ENCODE data around the genes MLF2 and CDCA3.

GRCh38 chr12:6581038-6581541 lies 13.0 kb upstream of the NOP2 start:
- RAMPAGE, long total RNA: no peak
- RRBS: no CpG with 5 or more reads among the region's 3 CpGs

- RAMPAGE, long total RNA: no peak
- RRBS: no CpG with 5 or more reads among the region's 3 CpGs
Observed at GRCh38 chr12:6592806-6593316, 14.3 kb downstream of the CHD4 start.

DNA sequence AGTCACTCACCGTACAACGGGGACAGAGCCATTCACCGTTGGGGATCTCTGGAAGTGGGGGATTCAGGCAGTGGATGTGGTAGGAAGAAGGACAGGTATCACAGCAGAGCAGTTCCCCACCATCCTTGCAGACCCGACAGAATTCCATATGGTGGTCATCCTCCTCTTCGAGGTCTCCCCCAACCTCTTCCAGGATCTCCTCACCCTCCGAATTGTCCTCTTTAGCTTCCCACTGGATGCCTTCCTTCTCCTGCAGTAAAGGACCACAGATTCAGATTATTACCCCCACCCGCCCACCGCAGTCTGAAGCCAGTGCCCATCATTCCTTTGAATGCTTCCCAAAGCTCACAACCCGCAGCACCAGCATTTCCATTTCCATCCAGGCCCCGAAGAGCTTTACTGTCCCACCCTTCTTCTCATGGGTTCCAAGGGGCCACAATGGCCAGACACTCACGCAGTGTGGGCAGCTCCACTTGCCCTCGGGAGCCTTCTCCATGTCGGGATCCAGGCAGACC lies 7.4 kb downstream of the CHD4 start:
- RAMPAGE, long total RNA: no peak
- RRBS: no CpG with 5 or more reads among the region's 13 CpGs

- RAMPAGE, long total RNA: no peak
- RRBS: no CpG with 5 or more reads among the region's 10 CpGs
Observed at GRCh38 chr12:6607973-6608891, 1.1 kb upstream of the CHD4 start.

GRCh38 chr12:6688041-6688389 lies 1.2 kb downstream of the ZNF384 start:
- RAMPAGE, long total RNA: no peak
- RRBS: no CpG with 5 or more reads among the region's 3 CpGs

- RAMPAGE, long total RNA: no peak
- RRBS: 2% methylated on average over 15 of the region's 69 CpGs
Observed at GRCh38 chr12:6699664-6700603, 681 bp downstream of the PIANP start.

- RAMPAGE, long total RNA: start-site peak on the minus strand at chr12:6753087-6753125, 657 and 228 reads in 2 replicates
- RRBS: 1% methylated on average over 31 of the region's 62 CpGs
Observed at GRCh38 chr12:6752256-6753325, at the start of gene MLF2. Gene MLF2 (minus strand): TSS chr12:6753141.

- RAMPAGE, long total RNA: no peak
- RRBS: 2% methylated on average over 48 of the region's 71 CpGs
Observed at GRCh38 chr12:6766797-6767404, 738 bp downstream of the PTMS start.

- RAMPAGE, long total RNA: no peak
- RRBS: no CpG with 5 or more reads among the region's 19 CpGs
Observed at GRCh38 chr12:6829544-6830190, 1.5 kb downstream of the P3H3 start.

- RAMPAGE, long total RNA: no peak
- RRBS: no CpG with 5 or more reads among the region's 14 CpGs
Observed at GRCh38 chr12:6833214-6834266, 5.3 kb downstream of the P3H3 start.

- RAMPAGE, long total RNA: no peak
- RRBS: 82% methylated on average over 9 of the region's 37 CpGs
Observed at GRCh38 chr12:6836721-6837715, 3.7 kb upstream of the GNB3 start.

- RAMPAGE, long total RNA: start-site peak on the minus strand at chr12:6851247-6851276, 186 and 20 reads in 2 replicates
- RRBS: 0% methylated on average over 1 of the region's 28 CpGs
Observed at GRCh38 chr12:6851191-6851808, at the start of gene CDCA3. Gene CDCA3 (minus strand): TSS chr12:6851286.

GRCh38 chr12:6884496-6885117 lies 11.5 kb upstream of the SPSB2 start:
- RAMPAGE, long total RNA: no peak
- RRBS: no CpG with 5 or more reads among the region's 23 CpGs

DNA sequence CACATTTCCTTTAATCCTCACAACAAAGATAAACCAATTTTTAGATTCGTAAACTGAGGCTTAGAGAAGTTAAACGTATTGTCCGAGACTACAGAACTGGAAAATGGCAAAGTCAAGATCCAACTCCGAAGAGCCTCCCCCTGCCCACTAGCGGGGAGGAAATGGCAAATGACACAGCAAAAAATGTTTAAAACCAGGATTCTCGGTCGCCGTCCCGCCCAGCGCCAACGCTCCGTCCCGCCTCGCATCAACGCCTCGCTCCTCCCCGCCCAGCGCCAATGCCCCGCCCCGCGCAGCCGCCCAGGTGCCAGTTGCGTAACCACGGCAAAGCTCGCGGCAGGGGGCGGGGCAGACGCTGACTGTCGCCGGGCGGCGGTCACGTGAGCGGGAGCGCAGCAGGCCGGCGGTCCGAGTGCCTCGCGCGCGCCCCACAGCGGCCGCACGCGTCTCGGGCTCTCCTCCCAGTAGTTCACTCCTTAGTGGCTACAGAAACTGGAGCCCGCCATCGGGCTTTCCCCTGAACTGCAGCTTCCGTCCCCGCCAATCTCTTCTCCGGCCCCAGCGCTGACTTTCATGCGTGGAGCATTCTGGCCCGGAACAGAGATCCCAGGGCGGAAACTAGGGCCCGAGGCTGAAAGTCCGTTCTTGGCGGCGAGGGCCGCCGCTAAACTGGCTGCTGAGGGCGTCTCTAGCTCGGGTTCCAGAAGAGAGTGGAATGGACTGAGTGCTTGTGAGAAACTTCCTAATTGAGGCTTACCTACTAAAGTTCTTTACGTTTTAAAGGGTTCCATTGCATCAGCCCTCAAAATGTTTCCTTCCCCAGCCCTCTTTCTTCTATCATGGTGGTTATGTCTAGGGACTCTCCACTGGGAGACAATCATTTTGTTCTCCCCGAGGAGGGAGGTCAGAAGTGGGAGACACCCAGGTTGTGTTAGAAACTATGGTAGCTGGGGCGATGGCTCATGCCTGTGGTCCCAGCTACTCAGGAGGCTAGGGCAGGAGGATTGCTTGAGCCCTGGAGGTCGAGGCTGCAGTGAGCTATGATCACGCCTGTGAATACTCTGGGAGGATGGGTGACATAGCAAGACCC lies 13.4 kb upstream of the LRRC23 start:
- RAMPAGE, long total RNA: no peak
- RRBS: 2% methylated on average over 10 of the region's 69 CpGs

GRCh38 chr12:6959855-6960617 lies 8.9 kb downstream of the PTPN6 start:
- RAMPAGE, long total RNA: no peak
- RRBS: 78% methylated on average over 5 of the region's 27 CpGs

DNA sequence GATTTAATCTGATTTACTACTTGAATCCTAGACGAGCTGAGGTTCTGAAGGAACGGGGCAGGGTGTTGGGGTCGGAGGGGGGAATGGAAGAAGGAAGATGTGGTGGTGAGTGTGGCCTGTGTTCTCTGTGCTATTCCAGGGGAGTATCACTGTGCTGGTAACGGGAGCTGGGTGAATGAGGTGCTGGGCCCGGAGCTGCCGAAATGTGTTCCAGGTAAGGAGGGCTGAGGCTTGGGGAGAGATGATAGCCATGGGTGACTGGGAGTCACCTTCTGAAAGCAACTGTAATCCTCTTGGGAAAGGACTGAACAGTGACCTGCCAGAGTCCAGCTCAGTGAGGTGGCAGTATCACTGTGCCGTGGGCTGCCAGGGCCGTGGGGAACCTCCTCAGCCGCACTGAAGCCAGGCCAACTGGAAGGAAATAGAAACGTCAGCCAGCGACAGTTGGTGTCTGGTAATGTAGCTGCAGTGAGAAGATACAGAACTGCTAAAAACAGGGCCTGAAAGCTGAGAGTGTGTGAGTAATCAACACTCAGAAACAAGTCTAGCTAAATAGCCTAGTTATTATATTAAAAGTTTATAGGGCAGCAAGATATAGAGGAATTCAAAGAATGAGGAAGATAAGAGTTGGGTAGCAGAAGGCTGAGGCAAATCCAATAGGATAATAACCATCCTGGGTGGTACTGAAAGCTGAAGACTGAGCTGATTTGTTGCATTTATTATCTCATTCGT lies 8.0 kb downstream of the C1S start:
- RAMPAGE, long total RNA: no peak
- RRBS: no CpG with 5 or more reads among the region's 12 CpGs

GRCh38 chr12:7107883-7109014 lies 765 bp downstream of the C1RL start:
- RAMPAGE, long total RNA: no peak
- RRBS: 7% methylated on average over 15 of the region's 35 CpGs

- RAMPAGE, long total RNA: no peak
- RRBS: no CpG with 5 or more reads among the region's 12 CpGs
Observed at GRCh38 chr12:7125009-7126234, 3.3 kb downstream of the RBP5 start.

DNA sequence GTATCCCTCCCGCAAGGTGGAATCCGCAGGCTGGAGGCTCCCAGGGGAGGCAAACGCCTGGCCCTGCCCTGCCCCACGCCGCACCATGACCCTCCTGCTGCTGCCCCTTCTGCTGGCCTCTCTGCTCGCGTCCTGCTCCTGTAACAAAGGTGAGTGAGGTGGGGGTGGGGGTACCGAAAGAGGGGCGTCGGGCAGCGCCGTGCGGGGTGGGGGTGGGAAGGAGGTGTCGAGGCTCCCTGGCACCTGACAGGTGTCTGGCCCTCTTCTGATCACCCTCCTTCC lies 334 bp downstream of the CLSTN3 start:
- RAMPAGE, long total RNA: no peak
- RRBS: no CpG with 5 or more reads among the region's 14 CpGs

DNA sequence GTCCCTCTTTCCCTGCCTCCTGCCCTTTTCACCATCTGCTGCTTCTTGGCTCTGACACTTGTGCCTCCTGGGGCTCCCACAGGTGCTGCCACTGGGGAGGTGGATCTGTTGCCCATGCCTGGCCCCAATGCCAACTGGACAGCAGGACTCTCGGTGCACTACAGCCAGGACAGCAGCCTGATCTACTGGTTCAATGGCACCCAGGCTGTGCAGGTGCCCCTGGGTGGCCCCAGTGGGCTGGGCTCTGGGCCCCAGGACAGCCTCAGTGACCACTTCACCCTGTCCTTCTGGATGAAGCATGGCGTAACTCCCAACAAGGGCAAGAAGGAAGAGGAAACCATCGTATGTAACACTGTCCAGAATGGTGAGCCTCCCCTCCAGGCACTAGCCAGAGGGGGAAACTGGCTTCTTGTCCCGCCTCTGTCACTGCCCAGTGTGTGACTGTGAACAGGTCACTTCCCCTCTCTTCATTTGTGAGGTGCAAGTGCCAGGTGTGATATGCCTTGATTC lies 6.6 kb downstream of the CLSTN3 start:
- RAMPAGE, long total RNA: no peak
- RRBS: no CpG with 5 or more reads among the region's 4 CpGs

Measured in epithelial cell of proximal tubule (primary cell).